Right atrium auricular region (tissue), 2 donors: Measurements from ENCODE around the genes BMP2 and TMX4.

DNA sequence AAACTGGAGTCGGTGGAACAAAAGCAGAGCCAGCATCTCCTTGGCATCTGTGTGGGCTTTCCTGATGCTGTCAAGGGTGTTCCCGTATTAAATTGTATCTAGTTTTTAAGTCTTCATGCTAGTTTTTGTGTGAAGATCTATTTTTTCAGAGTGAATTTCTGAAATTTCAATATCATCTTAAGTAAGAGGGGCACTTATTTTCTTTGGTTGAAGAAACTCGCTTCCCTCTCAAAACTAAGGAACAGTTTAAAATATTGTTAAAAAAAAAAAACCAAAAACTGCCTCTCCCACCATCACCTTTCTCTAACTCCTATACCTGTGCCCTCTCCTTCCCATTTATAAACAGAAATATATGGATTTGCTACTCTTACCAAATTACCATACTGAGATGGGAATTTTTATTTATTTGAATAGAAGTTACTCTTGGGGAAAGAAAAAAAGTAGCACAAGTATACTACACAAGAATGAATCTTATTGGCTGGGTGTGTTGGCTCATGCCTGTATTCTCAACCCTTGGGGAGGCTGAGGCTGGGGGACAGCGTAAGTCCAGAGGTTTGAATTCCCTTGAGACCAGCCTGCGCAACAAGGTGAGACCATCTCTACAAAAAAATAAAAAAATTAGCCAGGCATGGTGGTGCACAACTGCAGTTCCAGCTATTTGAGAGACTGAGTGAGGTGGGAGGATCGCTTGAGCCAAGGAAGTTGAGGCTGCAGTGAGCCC is 46.6 kb downstream of the GPCPD1 start:
- PRO-cap, result no peak
- RAMPAGE, long total RNA, 2 experiments, result no peak in any of the 2 experiments

DNA sequence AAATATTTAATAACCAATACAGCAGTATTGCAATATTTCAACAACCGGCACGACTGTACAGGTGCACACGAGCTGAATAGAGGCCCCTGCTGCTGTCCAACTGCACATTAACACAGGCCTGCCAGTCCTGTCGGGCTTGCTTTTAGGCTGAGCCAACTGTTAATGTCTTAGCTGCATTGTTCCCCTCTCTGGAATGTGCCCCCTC is 31.6 kb downstream of the SHLD1 start:
- PRO-cap, result no peak
- RAMPAGE, long total RNA, 2 experiments, result no peak in any of the 2 experiments

DNA sequence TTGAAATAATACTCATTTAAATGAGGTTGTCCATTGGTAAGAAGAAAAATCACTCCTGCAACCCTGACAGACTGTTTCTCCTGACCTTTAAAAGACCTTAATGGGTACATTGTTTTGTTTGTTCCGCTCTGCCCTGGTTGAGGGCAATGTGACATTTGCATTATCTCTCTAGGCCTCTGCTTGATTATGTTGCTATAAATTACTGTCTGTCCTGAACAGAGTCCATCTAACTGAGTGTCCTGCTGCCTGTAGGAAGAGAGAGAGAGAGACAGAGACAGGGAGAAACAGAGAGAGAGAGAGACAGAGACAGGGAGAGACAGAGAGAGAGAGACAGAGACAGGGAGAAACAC is 78.0 kb upstream of the CHGB start:
- PRO-cap, result unidirectional peak, plus-strand start at position 225 of the sequence
- RAMPAGE, long total RNA, 2 experiments, result no peak in any of the 2 experiments

GRCh38 chr20:5848413-5848612 is 63.0 kb upstream of the CHGB start:
- PRO-cap, result no peak
- RAMPAGE, long total RNA, 2 experiments, result no peak in any of the 2 experiments

GRCh38 chr20:6075798-6076281 is 22.0 kb upstream of the LRRN4 start:
- PRO-cap, result no peak
- RAMPAGE, long total RNA, 2 experiments, result no peak in any of the 2 experiments

DNA sequence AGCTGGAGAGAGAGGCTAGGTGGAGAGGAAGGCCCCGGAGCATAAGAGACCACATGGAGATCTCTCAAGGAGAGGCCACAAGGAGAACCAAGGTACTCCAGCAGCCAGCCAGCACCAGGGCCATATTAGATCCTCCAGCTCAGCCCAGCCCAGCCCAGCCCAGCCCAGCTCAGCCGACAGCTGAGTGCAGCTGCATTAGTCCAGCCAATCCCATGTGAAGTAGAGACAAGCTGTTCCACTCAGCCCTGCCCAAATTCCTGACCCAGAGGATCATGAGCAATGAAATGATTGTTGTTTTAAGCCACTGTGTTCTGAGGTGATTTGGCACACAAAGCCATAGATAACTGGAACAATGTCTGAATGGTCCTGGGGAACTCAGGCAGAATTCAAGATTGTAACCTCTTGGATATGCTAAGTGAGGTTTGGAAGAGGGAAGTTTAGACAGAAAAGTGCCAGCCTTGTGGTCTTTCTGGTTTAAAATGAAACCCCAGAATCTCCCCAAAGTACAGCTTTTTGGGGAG is 59.5 kb upstream of the BMP2 start:
- PRO-cap, result no peak
- RAMPAGE, long total RNA, 2 experiments, result no peak in any of the 2 experiments

DNA sequence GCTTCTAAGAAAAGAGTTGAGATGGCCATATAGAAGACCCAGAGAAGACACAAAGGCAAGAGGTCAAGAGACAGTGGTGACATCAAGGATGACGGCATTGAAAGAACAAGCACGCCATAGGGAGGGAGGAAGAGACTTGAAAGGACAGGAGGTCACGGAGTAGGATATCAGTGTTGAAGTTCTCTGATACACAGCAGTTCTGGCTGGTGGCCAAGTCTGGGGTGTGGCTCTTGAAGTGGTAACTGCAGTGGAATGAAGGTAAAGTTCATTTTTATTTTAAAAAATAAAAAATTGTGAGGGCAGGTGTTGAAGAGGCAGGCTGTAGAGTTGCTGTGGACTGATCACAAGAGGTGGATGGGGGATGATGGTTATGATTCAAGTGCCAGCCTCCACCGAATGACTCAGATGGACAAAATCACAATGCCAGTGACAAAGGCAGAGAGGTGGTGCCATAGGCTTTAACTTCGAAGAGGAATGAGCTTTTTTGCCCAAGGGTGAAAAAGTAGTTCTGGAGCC is 53.2 kb upstream of the BMP2 start:
- PRO-cap, result no peak
- RAMPAGE, long total RNA, 2 experiments, result no peak in any of the 2 experiments

- PRO-cap, result bidirectional peak, plus-strand start at chr20:6767686, minus-strand start at chr20:6767461
- RAMPAGE, long total RNA, 2 experiments, result no peak in any of the 2 experiments
Measured at GRCh38 chr20:6767292-6768061, at the start of gene BMP2. Gene BMP2, plus strand, starts transcription at chr20:6767686.

DNA sequence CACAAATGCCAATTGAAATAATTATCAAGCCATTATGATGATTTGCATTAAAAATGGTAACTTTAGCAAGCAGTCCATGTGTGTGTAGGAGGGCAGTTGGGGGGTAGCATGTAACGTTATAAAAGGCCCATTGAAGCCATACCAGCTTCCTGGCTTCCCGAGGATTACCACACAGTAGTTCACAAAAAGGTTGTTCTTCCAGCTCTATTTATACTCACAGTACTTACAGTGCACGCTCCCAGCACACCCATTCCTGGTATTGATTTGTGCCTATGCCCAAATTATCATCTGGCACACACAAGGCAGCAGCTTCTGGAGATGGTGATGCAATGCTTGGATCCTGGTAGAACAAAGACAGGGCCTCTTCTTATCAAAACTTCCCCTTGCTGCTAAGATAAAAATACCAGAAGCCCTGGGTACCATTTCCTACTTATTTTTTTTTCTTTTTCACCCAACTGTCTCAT is 436.8 kb downstream of the HAO1 start:
- PRO-cap, result no peak
- RAMPAGE, long total RNA, 2 experiments, result no peak in any of the 2 experiments

DNA sequence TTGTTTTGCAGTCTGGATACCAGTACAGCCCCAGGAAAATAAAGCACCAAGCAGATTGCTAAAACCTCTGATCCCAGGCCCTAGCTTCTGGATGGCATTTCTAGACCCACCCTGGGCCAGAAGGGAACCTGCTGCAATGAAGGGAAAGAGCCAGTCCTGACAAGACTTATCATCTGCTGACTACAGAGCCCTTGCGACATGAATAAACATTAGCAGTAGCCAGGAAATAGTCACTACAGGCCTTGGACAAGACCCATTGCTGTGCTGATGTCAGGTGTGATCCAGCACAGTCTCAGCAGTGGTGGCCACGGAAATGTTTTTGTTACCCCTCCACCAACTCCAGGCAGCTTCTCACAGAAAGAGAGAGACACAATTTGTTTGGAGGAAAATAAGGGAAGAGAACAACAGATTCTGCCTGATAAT is 399.3 kb downstream of the HAO1 start:
- PRO-cap, result no peak
- RAMPAGE, long total RNA, 2 experiments, result no peak in any of the 2 experiments

- PRO-cap, result no peak
- RAMPAGE, long total RNA, 2 experiments, result no peak in any of the 2 experiments
Measured at GRCh38 chr20:7866212-7866652, 74.0 kb downstream of the HAO1 start.

GRCh38 chr20:7981853-7982341 is 37.7 kb downstream of the TMX4 start:
- PRO-cap, result no peak
- RAMPAGE, long total RNA, 2 experiments, result start-site peak on the minus strand in 1 of 2 experiments, at chr20:7981797-7982612 at its widest, 279 reads per replicate

- PRO-cap, result bidirectional peak, plus-strand start at chr20:8019906, minus-strand start at chr20:8019738
- RAMPAGE, long total RNA, 2 experiments, result start-site peak on the minus strand in 1 of 2 experiments, at chr20:8019450-8019771 at its widest, 20 to 55 reads per replicate
Measured at GRCh38 chr20:8019333-8020072, at the start of gene TMX4. Gene TMX4, minus strand, starts transcription at chr20:8019761.

GRCh38 chr20:8408002-8408520 is 276.0 kb downstream of the PLCB1 start:
- PRO-cap, result no peak
- RAMPAGE, long total RNA, 2 experiments, result no peak in any of the 2 experiments

DNA sequence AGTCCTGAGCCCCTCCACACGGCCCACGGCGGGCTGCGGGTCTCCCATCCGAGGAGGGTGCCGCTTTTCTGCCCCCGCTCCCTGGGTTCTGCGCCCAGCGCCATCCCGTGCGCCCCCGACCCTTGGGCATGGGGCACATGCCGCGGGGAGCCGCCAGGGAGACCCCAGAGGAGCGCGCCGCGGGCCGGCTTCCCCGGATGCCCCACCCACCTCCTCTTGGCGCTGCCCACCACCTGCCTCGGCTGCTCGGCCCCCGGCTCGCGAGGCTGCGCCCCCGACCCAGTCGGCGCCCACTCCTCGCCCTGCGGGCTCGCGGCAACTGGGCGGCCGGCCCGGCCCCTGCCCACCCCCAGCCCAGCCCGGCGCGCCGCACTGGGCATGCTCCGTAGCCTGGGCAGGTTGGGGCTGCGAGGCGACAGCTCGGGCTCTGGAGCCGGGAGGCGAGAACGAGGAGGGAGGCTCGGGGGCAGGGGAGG is 556 bp upstream of the PLCB4 start:
- PRO-cap, result bidirectional peak, plus-strand start at position 397 of the sequence, minus-strand start at position 314 of the sequence
- RAMPAGE, long total RNA, 2 experiments, result no peak in any of the 2 experiments

- PRO-cap, result no peak
- RAMPAGE, long total RNA, 2 experiments, result no peak in any of the 2 experiments
Measured at GRCh38 chr20:9356769-9357092, 157.7 kb upstream of the LAMP5 start.

DNA sequence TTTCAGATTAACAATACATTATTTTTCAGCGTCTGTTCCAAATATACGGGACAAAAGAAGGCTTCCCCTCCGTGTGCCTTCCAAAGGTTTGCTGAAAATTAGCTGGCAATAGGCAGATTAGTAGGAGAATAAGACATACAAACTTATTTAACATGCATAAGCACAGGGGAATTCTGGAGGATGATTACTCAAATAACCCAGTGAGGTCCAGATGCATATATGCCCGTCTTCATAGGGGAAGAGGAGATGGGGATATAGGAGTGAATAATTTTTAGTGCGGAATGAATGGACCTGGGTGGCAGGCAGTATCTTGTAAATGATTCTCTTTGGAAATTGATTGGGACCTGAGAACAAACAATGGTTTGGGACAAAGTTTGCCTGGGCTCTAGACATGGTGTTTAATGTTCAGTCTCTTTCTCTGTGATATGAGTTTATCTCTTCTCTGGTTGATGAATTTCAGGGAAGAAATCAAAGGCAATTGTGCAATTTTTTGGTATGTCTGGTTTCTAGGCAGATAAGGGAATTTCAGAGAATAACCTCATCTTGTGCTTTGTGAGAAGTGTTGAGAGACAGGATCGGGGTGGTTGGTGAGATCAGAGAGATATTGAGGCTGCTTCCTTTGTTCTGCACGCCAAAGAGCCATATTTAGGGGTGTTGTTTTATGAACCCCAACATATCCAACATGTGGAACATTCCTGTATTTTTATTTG is 63.8 kb downstream of the MKKS start:
- PRO-cap, result no peak
- RAMPAGE, long total RNA, 2 experiments, result no peak in any of the 2 experiments

DNA sequence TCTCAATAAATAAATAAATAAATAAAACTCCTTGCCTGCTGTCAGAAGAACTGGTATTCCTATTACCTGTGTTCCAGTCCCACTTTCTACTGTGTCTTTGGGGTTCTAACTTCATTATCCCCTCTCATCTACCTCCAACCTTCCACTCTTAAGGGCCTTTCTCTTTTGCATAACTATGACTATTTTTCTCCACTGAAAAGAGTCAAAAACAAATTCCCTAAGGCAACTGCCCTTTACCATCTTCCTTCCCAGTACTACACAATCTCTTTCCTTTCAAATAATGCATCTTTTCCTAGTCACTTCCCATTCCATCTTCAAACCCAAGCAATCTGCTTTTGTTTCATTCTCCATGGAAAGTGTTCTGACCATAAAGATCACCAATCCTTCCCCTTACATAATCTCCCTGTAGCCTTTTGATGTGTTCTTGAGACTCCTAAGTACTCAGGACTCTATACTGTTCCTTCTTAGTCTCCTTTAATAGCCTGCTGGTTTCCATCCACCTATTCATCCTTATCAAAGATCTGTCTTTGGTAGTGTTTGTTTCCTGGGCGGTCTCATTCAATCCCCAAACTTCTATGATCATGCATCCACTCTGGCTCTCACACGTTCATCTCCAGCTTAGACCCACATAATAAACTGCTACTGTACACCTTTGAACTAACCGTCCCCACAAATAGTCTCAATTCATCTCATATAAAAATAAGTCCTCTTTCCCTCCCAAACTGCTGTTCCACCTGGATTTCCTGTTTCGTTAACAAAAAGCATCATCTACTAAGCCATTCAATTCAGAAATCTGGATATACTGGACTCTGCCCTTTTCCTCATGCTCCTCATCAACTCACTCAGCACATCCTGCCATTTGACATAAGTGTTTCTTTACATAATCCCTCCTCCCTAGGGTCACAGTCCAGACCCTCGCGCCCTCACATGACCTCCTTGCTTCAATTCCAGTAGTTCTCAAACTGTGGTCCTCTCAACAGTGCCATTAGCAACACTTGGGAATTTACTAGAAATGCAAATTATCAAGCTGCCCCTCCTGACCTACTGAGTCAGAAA is 4.9 kb downstream of the MKKS start:
- PRO-cap, result no peak
- RAMPAGE, long total RNA, 2 experiments, result no peak in any of the 2 experiments

DNA sequence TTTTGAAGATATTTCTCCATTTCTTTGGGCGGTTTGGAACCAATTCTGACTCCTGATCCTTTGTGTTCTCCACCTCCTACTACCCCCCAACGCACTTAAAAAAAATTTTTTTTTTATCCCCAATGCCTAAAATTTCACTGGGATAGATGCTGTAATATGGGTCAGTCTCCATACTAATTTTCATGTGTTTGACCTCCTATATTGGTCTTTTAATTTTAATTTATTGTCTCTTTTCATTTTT is 18.5 kb downstream of the SLX4IP start:
- PRO-cap, result no peak
- RAMPAGE, long total RNA, 2 experiments, result no peak in any of the 2 experiments

DNA sequence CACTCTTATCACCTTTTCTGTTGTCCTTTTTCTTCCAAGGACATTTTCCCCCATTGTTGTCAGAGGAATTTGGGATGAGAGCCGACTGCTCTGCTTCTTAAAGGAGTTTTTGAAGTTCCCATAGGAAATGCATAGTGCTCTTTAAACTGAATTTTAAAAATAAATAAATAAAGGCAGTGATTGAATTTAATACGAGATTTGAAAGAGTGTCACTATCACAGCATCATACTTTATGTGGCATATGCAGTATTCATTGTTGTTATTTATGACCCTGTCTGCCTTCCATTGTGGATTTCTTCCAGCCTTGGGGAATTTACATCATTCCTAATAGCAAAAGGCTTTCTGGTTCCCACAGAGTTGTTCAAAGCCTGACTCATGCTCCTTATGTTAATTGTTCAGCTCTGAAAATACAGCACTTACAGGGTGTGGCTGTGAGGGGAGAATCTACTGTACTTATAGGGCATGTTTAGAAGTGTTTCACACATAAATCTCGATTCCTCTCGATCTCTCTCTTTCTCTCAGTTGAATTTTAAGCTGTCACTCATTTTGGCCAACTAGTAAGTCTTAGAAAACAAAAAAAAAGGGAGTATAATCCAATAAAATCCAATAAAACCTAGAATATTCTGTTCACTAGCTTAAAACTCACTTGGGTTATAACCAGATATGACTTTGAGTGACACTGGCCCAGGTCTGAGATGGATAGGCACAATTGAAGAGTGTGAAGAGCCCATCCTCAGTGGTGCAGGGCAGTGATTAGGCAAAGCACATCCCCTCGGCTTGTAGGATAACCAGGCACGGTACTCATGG is 54.3 kb downstream of the JAG1 start:
- PRO-cap, result no peak
- RAMPAGE, long total RNA, 2 experiments, result no peak in any of the 2 experiments